Measurements from ENCODE around the genes SRCIN1 and PIP4K2B.

GRCh38 chr17:38449192-38449902, 21.1 kb downstream of the ARHGAP23 start:
- RRBS = no CpG with 5 or more reads among the region's 18 CpGs
CAGE:
- cytosol, long polyA plus RNA = no peak
- long polyA plus RNA = no peak
- nucleus, long polyA plus RNA = no peak

- RRBS = no CpG with 5 or more reads among the region's 23 CpGs
CAGE:
- cytosol, long polyA plus RNA = start-site peak on the minus strand at chr17:38451891-38451929, 87 reads; start-site peak on the minus strand at chr17:38452058-38452118, 22 reads; start-site peak on the minus strand at chr17:38452399-38452435, 18 reads
- long polyA plus RNA = start-site peak on the minus strand at chr17:38451915-38451930, 75 and 47 reads in 2 replicates; start-site peak on the minus strand at chr17:38452053-38452134, 20 and 15 reads in 2 replicates; start-site peak on the minus strand at chr17:38452384-38452456, 14 and 20 reads in 2 replicates
- nucleus, long polyA plus RNA = start-site peak on the minus strand at chr17:38451881-38451915, 16 reads; start-site peak on the plus strand at chr17:38452028-38452198, 15 reads; start-site peak on the minus strand at chr17:38452049-38452157, 33 reads; start-site peak on the plus strand at chr17:38452340-38452533, 20 reads
These were observed 23.7 kb downstream of the ARHGAP23 start for GRCh38 chr17:38451586-38452648.

GRCh38 chr17:38455858-38456708, 27.8 kb downstream of the ARHGAP23 start:
- RRBS = no CpG with 5 or more reads among the region's 11 CpGs
CAGE:
- cytosol, long polyA plus RNA = no peak
- long polyA plus RNA = no peak
- nucleus, long polyA plus RNA = no peak

DNA sequence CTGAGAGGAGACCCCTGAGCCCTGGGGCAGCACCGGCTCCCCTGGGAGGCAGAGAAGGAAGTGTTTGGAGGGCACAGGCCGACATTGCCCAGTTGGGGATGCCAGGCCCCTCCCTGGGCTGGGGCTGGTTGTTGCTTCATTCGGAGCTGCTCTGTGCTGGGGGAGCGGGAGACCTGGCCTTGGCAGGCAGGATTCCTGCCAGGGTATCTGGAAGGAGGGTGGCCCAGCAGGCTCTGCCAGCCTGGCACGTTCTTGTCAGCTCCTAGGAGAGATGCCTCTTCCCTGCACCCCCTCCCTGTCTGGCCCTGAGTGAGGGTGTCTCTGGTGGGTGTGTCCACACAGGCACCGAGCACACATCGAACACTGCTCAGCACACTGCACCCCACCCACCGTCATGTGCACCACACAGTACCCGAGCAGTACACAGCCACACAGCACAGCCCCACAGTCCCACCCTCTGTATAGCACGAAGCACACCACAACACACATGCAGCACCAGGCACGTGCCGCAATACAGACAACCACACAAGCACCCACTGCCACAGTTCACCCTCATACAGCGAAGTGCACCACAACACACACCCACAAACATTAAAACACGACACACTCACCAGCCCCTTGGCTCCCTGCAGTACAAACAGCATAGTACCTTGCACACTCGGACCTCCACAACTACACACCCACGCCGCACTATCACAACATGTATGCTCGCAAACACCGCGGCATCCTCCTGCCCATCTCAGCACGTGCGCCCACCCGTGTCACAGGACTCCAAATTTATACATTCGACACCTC, 35.3 kb downstream of the ARHGAP23 start:
- RRBS = no CpG with 5 or more reads among the region's 24 CpGs
CAGE:
- cytosol, long polyA plus RNA = no peak
- long polyA plus RNA = no peak
- nucleus, long polyA plus RNA = no peak

DNA sequence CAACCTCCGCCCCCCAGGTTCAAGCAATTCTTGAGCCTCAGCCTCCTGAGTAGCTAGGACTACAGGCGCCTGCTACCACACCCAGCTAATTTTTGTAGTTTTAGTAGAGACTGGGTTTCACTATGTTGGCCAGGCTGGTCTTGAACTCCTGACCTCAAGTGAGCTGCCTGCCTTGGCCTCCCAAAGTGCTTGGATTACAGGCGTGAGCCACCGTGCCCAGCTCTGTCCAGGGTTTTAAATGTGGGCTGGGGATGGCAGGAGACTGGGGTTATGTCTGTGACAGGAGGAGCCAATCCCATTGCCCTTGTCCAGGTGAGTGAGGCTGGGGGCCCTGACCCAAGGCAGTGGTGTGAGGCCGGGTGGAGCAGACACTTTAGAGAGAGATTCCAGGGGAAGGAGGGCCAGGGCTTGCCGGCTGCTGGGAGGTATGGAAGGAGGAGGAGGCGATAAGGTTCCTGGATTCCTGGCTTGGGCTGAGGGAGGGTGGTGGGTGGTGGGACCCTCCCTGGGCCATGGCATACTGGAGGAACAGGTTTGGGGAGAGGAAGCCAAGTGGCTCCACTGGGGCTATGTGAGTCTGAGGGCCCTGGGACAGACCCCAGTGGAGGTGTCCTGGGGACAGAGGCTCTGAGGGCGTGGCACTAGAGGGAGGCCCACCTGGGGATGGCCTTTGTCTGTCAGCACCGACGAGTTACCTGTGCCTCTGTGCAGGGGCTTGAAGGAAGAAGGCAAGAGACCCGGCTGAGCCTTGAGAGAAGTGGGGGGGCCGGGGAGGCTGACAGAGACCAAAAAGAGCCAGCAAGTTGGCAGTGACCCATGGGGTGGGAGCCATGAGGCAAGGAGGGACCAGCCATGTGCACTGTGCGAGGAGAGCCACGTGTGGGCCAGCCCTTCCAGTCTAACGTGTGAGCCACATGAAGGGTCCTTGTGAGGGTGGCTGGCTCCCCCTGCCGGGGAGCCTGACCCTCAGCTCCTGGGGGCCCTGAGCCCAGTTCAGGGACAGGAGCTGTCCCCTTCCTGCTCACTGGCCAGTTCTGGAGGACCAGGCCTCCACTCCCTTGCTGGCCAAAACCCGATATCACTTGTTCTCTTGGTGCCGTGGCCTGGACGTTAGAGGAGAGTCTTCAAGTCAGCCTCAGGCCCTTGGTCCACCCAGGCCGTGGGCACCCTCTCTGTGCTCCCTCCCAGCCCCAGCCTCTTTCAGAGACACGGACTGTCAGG, 46.1 kb downstream of the ARHGAP23 start:
- RRBS = no CpG with 5 or more reads among the region's 21 CpGs
CAGE:
- cytosol, long polyA plus RNA = no peak
- long polyA plus RNA = no peak
- nucleus, long polyA plus RNA = no peak

GRCh38 chr17:38509284-38509687, 81.0 kb downstream of the ARHGAP23 start:
- RRBS = no CpG with 5 or more reads among the region's 17 CpGs
CAGE:
- cytosol, long polyA plus RNA = no peak
- long polyA plus RNA = no peak
- nucleus, long polyA plus RNA = no peak

- RRBS = no CpG with 5 or more reads among the region's 21 CpGs
CAGE:
- cytosol, long polyA plus RNA = no peak
- long polyA plus RNA = no peak
- nucleus, long polyA plus RNA = no peak
These were observed 41.8 kb downstream of the SRCIN1 start for GRCh38 chr17:38563880-38564389.

DNA sequence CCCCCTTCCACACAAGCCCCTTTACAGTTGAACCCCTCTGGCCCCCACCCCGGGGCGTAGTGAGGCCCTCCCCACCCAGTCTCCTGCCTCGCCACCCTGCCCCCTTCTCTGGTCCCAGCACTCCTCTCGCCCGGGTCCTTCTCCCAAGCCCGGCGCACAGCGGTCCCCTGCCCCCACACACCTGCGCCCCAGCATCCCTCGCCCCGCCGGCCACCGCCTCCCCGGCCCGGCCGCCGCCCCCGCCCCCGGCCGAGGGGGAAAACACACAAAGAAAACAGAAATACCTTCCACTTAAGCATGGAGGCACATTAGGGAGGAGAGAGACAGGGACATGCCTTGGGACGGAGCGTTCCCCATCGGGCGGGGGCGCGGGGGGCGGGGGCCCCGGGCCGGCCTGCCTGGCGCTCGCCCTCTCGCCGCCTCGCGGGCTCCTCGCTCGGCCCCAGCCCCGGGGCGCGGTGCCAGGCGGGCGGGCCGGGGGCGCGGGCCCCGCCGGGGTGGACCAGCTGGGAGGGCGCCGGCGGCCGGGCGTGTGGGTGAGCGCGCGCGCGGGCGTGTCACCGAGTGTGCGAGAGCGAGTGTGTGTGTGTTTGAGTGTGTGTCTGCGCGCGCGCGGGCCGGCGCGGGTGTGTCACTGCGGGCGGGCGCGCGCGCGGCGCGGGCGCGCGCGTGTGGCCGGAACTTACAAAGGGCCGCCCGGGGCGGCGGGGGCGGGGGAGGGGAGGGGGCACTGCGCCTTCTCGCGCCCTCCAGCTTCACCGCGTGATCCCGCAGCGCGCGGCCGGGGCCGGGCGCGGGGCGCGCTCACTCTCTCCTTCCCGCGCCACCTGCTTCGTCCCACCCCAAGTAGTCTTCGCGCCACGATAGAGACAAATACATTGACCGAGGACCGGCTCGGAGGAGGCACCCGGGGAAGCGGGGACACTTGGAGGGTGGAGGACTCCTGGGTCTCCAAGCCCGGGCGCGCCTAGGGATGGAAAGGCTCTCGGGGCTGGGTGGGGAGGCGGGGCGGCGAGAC, at the start of gene SRCIN1:
Gene SRCIN1 (minus strand): TSS at position 604 of the 1,018 bp plus-strand sequence.
- RRBS = no CpG with 5 or more reads among the region's 121 CpGs
CAGE:
- cytosol, long polyA plus RNA = no peak
- long polyA plus RNA = no peak
- nucleus, long polyA plus RNA = no peak

DNA sequence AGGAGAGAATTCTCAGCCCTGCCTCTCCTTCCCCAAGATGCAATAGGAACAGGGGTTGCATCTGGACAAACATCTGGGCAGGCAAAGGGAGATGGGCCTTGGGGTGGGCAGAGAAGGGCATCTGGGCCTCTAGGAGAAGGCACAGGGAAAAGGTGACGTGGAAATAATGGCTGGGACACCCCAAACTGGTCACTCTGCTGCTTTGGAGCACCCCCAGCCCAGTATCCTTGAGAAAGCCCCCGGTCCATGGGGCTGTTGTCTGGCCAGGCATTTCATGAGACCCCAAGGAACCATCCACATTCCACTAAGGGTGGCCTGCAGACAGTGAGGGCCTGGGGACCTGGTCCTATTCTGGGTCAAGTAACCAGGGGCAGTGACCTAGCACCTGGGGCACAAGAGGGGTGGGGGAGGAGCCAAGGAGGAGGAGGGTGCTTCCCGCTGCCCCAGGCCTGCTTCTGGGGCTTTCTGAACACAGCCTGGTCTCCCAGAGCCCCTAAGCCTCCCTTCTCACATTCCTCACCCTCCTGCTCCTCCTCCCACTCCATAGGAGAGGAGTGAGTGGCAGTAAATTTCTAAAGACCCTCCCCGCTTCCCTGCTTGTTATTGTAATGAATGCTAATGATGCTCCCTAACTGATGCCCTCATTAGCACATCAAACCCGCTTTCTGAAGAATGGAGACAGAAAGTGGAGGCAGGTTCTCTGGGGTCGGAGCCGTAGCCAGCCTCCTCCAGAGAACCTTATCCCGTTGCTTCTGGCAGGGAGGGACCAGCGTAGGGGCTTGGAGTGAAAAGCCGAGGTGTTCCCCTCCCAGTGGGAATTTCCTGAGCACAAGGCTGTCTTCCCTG, 3.5 kb upstream of the SRCIN1 start:
- RRBS = no CpG with 5 or more reads among the region's 10 CpGs
CAGE:
- cytosol, long polyA plus RNA = no peak
- long polyA plus RNA = no peak
- nucleus, long polyA plus RNA = no peak

DNA sequence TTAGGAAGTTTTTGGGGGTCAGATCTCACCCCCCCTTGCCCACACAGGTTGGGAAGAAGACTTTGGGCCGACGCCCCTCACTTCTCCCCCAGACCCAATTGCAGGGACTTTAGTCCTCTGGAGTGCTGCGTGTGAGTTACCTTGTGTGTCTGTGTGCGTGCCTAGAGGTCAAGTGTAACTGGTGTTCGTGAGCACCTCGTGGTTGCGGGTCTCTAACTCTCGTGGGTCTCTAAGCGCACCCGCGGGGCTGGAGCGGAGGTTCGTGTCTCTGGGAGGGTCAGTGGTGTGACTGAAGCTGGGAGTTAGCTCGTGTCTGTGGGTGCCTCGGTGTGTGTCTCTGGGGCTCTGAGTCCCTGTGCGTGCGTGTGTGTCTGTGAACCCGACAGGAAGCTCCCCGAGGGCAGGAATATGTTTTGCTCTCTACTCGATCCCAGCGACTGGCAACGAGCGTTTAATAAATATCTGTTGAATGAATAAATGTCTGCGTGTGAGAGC, 756 bp upstream of the MLLT6 start:
- RRBS = no CpG with 5 or more reads among the region's 24 CpGs
CAGE:
- cytosol, long polyA plus RNA = no peak
- long polyA plus RNA = no peak
- nucleus, long polyA plus RNA = no peak

DNA sequence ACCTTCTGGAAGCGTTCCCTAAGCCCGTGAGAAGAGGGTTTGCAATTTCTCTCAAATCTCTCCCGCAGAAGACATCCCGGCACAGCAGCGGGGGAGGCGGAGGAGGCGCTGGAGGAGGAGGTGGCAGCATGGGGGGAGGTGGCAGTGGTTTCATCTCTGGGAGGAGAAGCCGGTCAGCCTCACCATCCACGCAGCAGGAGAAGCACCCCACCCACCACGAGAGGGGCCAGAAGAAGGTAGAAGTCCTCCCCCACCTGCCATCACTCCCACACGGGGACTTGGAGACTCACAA, 6.7 kb downstream of the MLLT6 start:
- RRBS = no CpG with 5 or more reads among the region's 11 CpGs
CAGE:
- cytosol, long polyA plus RNA = no peak
- long polyA plus RNA = no peak
- nucleus, long polyA plus RNA = no peak

DNA sequence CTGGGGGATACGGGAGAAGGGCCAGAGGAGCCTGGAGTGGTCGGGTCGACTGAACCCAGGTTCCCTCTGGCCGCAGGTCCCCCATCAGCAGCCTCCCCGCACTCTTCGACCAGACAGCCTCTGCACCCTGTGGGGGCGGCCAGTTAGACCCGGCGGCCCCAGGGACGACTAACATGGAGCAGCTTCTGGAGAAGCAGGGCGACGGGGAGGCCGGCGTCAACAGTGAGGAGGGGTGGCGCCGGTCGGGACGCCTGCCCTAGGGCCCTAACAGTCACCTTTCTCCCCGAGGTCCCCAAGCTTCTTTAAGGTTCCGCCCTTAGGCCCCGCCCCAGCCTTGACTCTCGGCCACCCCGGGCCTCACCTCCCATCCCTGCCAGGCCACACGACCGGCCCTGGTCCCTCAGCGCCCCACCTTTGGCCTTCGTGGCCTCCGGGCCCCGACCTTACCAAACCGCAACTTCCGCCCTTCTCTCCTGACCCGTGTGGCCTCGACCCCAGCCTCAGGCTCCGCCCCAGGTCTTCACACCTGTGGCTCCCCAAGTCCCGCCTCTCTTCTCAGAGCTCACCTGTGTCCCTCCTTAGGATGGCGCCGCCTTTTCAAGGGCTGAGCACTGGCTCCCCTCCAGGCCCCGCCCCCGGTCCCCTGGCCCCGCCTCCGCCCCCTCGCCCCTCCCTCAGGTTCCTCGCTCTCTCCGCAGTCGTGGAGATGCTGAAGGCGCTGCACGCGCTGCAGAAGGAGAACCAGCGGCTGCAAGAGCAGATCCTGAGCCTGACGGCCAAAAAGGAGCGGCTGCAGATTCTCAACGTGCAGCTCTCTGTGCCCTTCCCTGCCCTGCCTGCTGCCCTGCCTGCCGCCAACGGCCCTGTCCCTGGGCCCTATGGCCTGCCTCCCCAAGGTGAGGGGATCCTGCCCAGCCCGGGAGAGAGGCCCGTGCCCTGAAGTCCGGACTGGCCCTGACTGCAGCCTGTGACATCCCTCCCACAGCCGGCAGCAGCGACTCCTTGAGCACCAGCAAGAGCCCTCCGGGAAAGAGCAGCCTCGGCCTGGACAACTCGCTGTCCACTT, 10.1 kb upstream of the CISD3 start:
- RRBS = no CpG with 5 or more reads among the region's 62 CpGs
CAGE:
- cytosol, long polyA plus RNA = start-site peak on the minus strand centred at position 486 of the sequence, 54 bp wide, 35 reads
- long polyA plus RNA = start-site peak on the minus strand centred at position 482 of the sequence, 41 bp wide, 11 and 34 reads in 2 replicates
- nucleus, long polyA plus RNA = start-site peak on the minus strand centred at position 572 of the sequence, 5 bp wide, 7 reads

DNA sequence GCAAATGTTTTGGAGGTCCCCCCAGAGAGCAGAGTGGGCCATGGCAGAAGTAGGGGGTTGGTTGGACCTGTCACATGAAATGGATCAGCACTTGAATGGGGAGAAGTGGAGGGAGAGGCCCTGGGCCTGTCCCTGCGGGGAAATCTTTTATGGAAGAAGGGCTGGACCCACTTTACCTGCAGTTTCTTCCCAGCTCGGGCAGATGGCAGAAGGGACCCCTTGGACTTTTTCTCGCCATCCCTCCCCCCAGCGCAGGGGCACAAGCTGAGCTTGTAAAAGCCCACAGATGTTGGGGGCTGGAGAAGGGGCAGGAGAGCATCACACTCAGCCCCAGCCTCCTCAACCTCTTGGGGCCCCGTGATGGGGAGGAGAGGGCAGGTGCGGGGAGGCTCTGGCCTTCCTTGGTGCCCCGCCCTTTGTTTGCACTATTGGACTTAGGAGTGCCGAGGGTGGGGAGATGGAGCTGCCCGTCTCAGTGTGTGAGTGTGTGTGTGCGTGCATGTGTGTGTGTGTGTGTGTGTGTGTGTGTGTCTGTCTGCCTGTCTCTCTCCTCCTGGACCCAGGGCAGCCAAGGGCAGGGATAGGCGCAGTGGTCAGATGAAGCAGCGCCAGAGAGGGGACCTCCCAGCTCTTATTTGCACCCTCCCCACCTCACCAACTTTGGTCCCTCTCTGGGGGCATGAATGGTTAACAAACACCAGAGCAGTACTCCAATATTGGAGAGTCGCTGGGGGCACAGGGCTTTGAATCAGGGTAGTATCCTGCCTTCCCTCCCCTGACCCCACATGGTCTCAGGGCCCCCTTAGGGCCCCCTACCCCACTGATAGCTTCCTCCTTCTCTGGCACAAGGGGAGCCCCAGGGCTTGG, 4.0 kb upstream of the CISD3 start:
- RRBS = no CpG with 5 or more reads among the region's 13 CpGs
CAGE:
- cytosol, long polyA plus RNA = no peak
- long polyA plus RNA = no peak
- nucleus, long polyA plus RNA = no peak

DNA sequence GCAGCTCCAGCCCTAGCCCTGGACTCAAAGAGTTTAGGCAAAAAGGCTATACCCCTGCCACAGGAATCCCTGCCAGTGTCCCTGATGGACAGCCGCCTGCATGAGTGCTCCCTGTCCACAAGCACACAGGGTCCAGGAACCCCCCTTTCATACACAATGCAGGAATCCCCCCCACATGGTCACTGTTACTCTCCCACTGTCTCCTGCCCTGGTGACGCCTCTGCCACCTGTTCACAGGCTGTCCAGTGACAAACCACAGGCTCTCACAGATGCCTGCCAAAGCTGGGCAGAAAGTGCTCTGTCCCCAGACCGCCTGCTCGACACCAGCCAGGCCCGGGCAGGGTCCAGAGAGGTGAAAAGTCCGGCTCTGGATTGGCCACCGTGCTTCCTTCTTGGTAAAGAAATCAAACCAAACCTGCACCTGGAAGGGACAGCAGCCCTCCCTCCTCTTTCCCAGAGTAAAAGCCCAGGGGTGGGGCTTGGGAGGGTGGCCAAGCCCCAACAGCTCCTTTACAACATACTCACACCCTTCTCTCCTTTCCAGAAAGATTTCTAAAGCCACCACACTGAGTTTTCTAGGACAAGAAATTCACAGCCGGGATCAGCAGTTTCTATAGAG, 6.3 kb downstream of the PCGF2 start:
- RRBS = no CpG with 5 or more reads among the region's 8 CpGs
CAGE:
- cytosol, long polyA plus RNA = no peak
- long polyA plus RNA = no peak
- nucleus, long polyA plus RNA = no peak

DNA sequence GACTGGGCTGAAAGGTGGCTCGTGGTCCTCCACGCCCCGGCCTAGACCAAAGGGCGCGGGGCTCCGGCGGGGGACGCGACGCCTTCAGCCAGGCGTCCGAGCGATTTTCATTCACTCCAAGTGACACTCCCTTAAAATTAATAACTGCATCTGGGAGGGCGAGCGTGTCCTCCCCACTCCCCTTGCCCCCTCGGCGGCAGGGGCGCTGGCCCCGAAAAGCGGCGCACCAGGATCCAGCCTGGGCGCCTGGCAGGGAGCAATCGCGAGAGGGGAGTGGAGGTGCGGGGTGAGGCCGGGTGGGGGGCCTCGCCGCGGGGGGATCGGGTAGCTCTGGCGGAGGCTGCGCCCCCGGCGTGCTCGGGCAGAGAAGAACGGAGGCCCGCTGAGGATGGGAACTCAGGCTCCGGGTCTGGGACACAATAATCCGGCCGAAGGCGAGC, 607 bp upstream of the PCGF2 start:
- RRBS = no CpG with 5 or more reads among the region's 41 CpGs
CAGE:
- cytosol, long polyA plus RNA = no peak
- long polyA plus RNA = no peak
- nucleus, long polyA plus RNA = no peak

- RRBS = no CpG with 5 or more reads among the region's 81 CpGs
CAGE:
- cytosol, long polyA plus RNA = start-site peak on the minus strand at chr17:38799491-38799533, 56 reads
- long polyA plus RNA = no peak
- nucleus, long polyA plus RNA = start-site peak on the minus strand at chr17:38799490-38799531, 43 reads
These were observed at the start of gene PIP4K2B for GRCh38 chr17:38799143-38799833. Gene PIP4K2B, minus strand, starts transcription at chr17:38799556.

DNA sequence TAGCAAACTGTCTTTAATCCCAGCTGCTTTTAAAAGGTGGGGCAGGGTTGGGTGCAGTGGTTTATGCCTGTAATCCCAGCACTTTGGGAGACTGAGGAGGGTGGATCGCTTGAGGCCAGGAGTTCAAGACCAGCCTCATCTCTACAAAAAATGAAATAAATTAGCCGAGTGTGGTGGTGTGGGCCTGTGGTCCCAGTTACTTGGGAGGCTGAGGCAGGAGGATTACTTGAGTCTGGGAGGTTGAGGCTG, 13.1 kb downstream of the LASP1 start:
- RRBS = no CpG with 5 or more reads among the region's 2 CpGs
CAGE:
- cytosol, long polyA plus RNA = no peak
- long polyA plus RNA = no peak
- nucleus, long polyA plus RNA = no peak

GRCh38 chr17:38890186-38890814, 20.4 kb downstream of the LASP1 start:
- RRBS = no CpG with 5 or more reads among the region's 14 CpGs
CAGE:
- cytosol, long polyA plus RNA = no peak
- long polyA plus RNA = no peak
- nucleus, long polyA plus RNA = no peak

DNA sequence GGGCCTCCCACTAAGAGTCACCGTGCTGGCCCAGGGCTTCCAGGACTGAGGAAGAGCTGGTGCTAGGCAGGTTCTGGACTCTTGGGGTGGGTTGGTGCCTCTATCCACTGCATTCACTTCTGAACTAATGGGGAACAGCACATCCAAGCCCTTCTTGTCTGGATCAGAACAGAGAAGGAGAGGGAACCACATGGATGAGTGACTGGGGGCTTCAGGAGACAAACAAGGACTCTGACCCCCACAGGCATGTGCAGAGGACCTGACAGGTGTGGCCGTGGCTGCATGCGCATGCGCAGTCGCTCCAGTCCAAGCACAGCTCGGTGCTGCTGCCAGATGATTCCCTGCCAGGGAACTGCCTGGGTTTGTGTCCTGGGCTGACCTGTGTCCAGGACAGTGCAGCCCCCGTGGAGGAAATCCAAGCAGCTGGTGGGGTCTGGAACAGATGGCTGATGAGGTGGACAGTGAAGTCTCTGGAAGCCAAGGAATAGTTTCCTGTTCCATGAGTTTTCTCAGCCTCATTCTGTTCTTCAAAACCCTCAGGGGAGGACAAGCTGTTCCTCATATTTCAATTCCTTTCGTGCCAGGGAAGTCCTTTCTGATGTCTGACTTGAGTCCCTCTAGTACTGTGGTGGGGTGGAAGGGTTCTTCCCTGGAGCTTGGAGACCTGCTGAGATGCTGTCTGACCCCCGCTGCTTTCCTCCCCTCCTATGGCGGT, 27.3 kb downstream of the LASP1 start:
- RRBS = no CpG with 5 or more reads among the region's 10 CpGs
CAGE:
- cytosol, long polyA plus RNA = no peak
- long polyA plus RNA = no peak
- nucleus, long polyA plus RNA = no peak

DNA sequence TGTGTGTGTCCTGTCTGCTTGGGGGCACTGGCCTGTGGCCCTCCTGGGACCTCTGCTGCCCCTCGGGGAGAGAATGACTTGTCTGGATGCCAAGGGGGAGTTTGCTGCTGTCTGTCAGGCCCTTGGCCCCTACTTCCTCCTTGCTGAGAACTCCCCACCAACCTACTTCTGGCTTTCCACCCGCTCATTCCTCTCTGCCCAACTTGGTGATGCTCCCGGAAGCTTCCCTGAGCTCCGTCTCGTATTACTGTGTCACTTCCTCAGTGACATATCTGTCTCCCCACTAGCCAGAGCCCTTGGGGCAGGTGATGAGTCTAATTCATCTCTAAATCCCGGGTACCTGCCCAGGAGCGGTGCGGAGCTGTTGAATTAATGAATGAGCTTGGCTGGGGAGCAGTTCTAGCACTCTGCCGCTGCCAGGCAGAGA, 45.3 kb downstream of the FBXO47 start:
- RRBS = 100% methylated on average over 1 of the region's 9 CpGs
CAGE:
- cytosol, long polyA plus RNA = no peak
- long polyA plus RNA = no peak
- nucleus, long polyA plus RNA = no peak

Measured in H1 (cell line).